Sigmoid colon (tissue), 4 donors: Measurements from ENCODE around the genes PREB, TRIM54, UCN and SUPT7L.

- PRO-cap = no peak
- RAMPAGE, long total RNA, 4 experiments = no peak in any of the 4 experiments
Observed at GRCh38 chr2:26162272-26162584, 10.7 kb upstream of the GAREM2 start.

DNA sequence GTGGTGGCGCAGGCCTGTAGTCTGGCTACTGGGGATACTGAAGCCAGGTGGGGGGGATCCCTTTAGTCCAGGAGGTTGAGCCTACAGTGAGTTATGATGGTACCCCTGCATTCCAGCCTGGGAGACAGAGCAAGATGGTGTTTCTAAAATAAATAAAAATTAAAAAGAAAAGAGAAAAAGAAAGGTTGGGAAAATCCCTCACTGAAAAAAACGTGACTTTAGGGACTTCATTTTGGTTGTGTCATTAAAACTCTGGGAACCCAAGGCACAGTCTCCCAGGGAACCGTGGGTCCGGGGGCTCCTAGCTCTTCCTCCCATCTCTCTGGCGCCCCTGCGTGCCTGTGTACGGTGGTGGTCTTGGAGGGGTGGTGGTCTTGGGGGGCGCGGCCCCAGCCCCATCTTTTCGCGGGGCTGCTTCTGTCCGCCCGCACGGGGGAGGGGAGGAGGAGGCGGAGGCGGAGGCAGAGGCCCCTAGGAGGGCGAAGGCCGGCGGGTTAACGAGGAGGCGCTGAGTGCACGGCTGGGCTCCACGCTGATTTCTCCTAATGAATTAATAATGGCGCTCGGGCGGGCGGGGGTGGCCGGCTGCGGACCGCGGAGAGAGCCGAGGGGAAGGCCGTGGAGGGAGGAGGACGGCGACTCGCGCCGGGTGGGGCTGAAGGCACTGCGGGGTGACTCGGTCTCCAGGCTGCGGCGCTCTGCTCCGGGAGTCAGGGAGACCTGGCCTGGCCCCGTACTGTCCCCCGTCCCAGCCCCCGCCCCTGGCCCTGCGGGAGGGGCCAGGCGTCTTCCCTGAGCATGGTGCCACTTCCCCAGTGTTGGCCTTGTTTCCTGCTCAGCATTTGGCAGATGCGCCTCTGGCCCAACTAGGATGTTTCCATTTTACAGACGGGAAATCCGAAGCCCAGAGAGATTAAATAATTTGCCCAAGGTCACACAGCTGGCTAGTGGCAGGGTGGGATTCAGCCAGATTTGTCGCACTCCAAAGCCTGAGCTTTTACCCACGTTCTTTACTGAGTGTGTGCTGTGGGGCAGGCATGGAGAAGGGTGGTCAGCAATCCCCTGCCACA lies 5.9 kb downstream of the GAREM2 start:
- PRO-cap = no peak
- RAMPAGE, long total RNA, 4 experiments = no peak in any of the 4 experiments

GRCh38 chr2:26381690-26382484 lies 19.8 kb upstream of the DRC1 start:
- PRO-cap = no peak
- RAMPAGE, long total RNA, 4 experiments = no peak in any of the 4 experiments

DNA sequence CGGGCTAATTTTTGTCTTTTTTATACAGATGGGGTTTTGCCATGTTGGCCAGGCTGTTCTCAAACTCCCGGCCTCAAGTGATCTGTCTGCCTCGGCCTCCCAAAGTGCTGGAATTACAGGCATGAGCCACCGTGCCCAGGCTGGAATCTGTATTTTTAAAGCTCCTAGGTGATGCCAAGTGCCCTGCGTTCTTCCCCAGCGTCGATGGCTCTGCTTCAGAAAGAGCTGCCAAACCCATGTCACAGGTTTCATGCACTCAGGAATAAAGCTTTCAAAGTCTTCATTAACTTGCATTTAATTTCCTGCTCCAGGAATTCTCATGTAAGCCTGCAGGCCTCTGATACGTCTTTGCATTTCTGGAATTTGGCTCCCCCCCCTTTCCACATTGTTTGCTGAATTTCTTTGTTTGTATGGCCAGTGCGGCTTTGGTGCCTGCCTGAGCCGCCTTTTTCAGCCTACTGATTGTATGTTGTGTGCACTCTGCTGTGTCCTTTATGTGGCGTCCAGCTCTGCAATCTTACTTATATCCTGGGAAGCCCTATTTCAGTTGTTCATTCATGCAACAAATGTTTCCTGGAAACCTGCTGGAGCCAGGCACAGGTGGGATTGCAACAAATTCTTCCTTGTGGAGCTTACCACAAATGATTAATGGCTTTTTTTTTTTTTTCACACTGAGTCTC lies 62.8 kb downstream of the OTOF start:
- PRO-cap = no peak
- RAMPAGE, long total RNA, 4 experiments = no peak in any of the 4 experiments

DNA sequence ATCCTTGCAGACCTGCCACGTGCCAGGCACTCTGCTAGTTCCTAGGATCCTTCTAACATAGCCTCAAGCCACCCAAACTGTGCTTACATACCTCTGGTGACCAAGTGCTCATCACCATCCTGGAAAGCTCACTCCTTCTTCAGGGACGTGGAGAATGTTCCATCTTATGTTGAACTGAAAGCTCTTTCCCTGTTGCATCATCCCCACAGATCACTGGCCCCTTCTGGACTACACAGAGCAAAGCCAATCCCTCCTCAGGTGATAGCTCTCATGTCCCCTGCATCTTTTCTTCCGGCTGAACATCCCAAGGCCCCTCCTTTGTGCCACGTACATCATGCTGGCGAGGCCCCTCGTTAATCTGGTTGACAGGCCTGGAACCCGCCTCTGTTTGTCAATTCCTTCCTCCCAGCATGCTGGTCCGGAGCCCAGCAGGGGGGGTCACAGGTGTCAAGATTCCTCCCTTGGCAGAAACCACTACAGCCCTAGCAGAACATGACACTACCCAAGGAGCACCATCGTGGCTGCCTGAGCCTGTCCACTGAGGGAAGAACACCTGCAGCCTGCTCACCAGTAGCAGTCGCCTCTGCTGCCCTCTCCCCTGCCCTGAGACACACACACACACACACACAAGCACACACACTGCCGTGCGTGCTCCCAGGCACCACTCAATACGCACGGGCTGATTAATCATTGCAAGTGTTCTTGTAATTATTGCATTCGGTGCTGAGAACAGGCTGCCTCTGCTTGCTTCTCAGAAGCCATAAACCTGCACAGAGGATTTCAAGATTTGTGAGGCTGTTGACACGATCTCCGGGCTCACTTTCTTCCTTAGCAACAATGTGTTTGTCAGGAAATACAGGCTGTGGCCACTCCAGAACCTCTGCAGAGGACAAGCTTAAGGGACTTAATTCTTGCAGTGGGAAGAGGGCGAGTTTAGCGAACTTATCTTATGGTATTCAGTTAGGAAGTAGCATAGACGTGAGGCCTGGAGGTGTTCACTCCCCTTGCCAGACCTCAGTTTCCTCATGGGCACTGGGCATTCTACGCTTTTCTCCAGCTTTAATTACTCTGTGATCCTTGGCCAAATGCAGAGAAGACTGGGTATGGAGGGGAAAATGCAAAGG lies 6.2 kb upstream of the KCNK3 start:
- PRO-cap = no peak
- RAMPAGE, long total RNA, 4 experiments = no peak in any of the 4 experiments

DNA sequence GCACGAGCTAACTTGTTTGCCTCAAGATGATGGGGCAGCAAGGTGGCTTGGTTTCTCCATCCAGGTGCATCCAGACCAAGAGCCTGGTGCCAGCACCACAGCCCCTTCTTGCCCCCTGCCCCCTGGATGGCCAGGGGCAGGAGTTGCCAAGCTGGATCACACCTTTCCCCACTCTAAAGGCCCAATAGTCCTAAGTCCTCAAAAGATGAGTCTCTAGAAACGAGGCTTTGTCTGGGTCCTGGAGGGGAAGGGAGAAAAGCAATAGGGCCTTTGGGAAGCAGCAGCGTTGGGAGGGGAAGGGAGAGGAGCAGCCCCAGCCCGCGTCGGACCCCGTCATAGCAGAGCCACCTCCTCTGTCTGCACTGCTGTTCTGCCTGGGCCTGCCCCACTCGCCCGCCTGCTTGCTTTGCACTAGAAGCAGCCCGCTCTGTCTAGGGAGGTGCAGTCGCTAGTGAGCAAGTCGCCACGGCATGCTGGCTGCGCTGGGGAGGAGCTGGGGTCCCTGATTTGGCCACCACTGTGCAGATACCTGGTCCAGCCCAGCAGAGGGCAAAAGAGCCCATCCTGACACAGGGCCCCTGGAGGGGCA lies 8.1 kb upstream of the TMEM214 start:
- PRO-cap = no peak
- RAMPAGE, long total RNA, 4 experiments = no peak in any of the 4 experiments

DNA sequence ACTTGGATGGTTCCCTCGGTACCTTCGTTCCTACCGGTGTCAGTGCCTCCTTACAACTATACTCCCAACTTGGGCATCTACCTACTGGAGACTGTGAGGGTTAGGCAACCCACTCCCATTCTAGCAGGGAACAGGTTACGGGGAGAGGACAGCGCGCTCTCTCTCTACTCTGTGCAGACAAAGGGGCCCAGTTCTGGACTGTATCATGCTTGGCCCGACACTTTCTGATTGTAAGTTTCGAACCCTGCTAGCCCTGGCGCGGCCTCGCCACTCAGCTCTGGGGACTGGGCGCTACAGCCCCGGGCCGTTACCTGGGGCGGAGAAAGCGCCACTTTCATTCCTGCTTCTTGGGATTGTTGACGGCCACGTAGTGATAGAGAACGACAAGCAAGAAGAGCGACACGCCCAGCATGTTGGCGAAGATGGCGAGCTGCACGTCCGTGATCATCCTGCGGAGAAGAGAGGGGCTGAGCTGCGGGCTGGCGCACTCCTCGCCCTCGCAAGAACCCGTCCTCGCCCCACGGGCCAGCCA lies 373 bp downstream of the OST4 start:
- PRO-cap = no peak
- RAMPAGE, long total RNA, 4 experiments = no peak in any of the 4 experiments

- PRO-cap = bidirectional peak, plus-strand start at chr2:27072672, minus-strand start at chr2:27072570
- RAMPAGE, long total RNA, 4 experiments = no peak in any of the 4 experiments
Observed at GRCh38 chr2:27071969-27072813, 737 bp upstream of the OST4 start.

GRCh38 chr2:27079316-27079979 lies 1.0 kb downstream of the EMILIN1 start:
- PRO-cap = no peak
- RAMPAGE, long total RNA, 4 experiments = no peak in any of the 4 experiments

GRCh38 chr2:27087789-27088125 lies 1.2 kb downstream of the KHK start:
- PRO-cap = no peak
- RAMPAGE, long total RNA, 4 experiments = no peak in any of the 4 experiments

DNA sequence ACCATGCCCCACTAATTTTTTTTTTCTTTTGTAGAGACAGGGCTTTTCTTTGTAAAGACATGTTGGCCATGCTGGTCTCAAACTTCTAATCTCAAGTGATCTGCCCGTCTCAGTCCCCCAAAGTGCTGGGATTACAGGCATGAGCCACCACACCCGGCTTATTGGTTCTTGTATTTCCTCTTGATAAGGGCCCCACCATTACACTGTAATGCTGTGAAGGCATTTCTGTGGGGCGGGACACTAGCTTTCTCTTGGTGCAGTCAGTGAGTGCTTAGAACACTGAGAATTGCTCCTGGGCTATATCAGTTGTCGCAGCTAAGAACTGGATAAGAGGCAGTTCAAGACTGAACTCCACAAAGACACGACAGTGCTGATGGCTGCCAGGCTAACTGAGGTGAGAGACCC lies 2.0 kb downstream of the KHK start:
- PRO-cap = no peak
- RAMPAGE, long total RNA, 4 experiments = no peak in any of the 4 experiments

DNA sequence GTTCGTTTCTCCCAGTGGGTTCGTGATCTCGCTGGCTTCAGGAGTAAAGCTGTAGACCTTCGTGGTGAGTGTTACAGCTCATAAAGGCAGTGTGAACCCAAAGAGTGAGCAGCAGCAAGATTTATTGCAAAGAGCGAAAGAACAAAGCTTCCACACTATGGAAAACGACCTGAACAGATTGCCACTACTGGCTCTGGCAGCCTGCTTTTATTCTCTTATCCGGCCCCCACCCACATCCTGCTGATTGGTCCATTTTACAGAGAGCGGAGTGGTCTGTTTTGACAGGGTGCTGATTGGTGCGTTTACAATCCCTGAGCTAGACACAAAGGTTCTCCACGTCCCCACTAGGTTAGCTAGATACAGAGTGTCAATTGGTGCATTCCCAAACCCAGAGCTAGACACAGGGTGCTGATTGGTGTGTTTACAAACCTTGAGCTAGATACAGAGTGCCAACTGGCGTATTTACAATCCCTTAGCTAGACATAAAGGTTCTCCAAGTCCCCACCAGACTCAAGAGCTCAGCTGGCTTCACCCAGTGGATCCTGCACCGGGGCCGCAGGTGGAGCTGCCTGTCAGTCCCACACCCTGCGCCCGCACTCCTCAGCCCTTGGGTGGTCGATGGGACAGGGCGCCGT lies 7.9 kb downstream of the CGREF1 start:
- PRO-cap = no peak
- RAMPAGE, long total RNA, 4 experiments = no peak in any of the 4 experiments

GRCh38 chr2:27133876-27135164 lies at the start of gene PREB:
Gene PREB (minus strand): TSS chr2:27134636.
- PRO-cap = unidirectional peak, minus-strand start at chr2:27134623
- RAMPAGE, long total RNA, 4 experiments = no peak in any of the 4 experiments

DNA sequence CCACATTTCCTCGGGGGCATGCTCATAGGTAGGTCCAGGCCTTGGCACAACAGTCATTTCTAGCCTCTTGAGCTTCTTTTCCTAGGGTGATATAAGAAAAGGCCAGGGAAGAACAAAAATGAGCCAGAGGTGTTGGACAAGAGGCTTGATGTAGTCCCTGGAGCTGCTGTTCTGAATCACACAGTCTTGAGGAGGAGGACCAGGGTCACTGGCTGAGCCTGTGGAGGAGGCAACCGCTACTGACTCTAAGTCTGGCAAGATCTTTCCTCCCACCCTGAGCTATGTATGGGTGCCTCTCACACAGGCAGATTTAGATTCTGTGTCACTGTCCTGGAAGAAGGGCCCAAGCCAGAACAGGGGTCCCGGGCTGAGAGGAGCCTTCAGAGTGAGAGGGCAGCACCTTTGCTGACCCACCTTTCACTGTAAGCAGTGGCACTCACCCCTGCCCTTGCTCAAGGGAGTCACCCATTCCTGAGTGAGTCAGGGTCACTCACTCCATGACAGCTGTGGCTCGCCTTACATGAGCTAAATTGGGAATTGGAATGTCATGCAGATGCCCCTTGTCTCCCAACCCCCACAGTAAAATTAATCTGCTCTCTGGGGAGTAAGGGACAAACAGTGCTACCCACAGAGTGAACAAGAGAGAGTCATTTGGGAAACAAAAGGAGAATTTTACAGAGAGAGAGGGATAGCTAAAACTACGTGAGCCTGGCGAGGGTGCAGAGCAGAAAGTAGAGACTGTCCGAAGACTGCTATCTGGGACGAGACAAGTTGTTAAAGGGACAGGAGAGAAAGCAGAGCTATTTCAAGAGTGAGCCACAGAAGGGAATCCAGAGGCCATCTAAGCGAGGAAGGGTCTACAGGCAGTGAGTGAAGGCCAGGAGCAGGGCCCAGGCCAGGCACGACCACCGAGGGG lies at the start of gene TRIM54:
Gene TRIM54, plus strand, starts transcription at position 614 of the 916 bp plus-strand sequence.
- PRO-cap = no peak
- RAMPAGE, long total RNA, 4 experiments = no peak in any of the 4 experiments

GRCh38 chr2:27307976-27308762 lies at the start of gene UCN:
Gene UCN (minus strand): TSS chr2:27308445.
- PRO-cap = no peak
- RAMPAGE, long total RNA, 4 experiments = no peak in any of the 4 experiments

DNA sequence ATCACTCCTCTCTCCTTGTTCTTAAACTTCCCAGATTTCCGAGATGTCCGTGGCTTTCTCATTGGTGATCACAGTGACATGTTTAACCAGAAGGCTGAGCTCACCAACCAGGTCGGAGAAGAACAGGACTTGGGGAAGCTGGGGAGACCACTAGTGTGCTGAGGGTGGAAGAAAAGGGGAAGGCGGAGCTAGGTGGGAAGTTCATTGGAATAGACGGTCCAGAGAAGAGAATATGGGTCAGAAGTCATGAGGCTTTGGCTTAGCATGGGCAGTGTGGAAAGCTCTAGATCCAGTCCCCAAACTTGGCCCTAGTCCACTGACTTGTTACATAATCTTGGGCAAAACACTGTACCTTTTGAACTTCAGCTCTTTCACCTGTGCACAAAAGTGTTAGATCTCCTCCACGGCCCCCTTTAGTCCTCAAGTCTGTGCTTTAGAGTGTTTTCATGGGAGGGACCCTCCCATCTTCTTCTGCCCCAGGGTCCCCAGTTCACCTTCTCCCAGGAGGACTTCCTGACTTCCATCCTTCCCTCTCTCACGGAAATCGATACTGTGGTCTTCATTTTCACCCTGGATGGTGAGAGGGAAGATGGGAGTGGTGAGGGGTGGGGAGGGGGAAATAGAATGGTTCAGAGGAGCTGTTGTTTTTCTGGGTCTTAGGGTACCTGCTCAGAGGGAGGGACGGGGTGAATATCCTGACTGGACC lies 10.7 kb downstream of the GCKR start:
- PRO-cap = no peak
- RAMPAGE, long total RNA, 4 experiments = no peak in any of the 4 experiments

GRCh38 chr2:27663265-27664051 lies at the start of gene SUPT7L:
Gene SUPT7L (minus strand): TSS chr2:27663614.
- PRO-cap = no peak
- RAMPAGE, long total RNA, 4 experiments = start-site peak on the plus strand in 4 of 4 experiments, at chr2:27663884-27663934 at its widest, 44 to 164 reads per replicate; start-site peak on the minus strand in 4 of 4 experiments, at chr2:27663360-27663615 at its widest, 20 to 137 reads per replicate

GRCh38 chr2:27682129-27682600 lies 18.5 kb downstream of the SLC4A1AP start:
- PRO-cap = no peak
- RAMPAGE, long total RNA, 4 experiments = no peak in any of the 4 experiments

DNA sequence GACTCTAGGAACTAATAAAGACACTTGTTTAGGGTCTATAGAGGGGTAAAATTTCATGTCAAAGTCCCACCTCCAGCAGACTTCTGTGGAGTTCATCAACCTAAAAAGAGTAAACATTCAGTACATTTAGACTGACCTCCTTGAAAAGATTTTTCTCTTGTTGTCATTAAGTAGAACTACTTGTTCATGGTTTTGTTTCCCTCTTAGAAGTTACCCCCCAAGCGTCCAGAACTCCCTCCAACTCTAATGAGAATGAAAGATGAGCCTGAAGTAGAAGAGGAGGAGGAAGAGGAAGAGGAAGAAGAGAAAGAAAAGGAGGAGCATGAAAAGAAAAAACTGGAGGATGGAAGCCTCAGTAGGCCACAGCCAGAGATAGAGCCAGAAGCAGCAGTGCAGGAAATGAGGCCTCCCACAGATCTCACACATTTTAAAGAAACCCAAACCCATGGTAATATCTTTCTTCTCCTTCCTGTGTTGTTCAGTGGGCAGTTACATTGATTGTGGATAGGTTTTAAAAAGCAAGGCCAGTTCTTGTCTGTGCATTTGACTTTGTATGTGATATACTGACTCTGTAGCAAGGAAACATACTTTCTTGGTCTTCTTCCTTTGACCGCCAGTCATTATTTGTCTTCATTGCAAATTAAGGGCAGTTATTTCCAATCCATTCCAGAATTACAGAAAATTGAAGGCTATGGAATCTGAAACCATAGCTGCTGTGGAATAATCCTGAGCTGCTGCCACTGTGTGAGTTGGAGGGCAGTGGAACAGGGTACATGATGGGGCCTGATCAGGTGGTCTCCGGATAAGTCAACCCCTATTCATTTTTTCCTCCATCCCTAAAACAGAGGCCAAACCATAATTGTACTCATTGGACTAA lies 21.4 kb downstream of the SLC4A1AP start:
- PRO-cap = no peak
- RAMPAGE, long total RNA, 4 experiments = no peak in any of the 4 experiments

GRCh38 chr2:27736409-27737232 lies 34.9 kb upstream of the MRPL33 start:
- PRO-cap = no peak
- RAMPAGE, long total RNA, 4 experiments = no peak in any of the 4 experiments